Iris pigment epithelial cell (primary cell): ENCODE results near the genes SOWAHC, LIMS3 and MERTK.

DNA sequence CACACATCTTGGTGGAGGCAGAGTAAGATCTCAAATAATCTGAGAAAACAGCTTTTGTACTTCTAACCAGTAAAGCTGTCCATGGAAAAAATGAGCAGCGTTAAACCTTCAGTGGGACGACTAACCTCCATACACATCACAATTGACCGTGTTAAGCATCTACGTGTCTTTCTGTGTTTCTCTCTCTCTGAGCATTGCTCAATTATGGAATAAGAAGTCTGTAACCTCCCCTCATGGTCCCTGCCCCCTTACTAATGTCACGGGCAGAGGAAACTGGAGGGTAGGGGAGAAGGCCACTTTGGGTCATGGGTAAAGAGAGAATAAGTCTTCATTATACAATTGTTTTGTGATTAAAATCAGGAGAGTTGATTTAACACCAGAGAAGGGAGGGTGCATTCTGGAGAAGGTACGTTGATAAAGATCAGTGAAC lies 86.0 kb downstream of the SH3RF3 start:
- RRBS = no CpG with 5 or more reads among the region's 6 CpGs

GRCh38 chr2:109217555-109217754 lies 88.5 kb downstream of the SH3RF3 start:
- RRBS = 0% methylated on average over 1 of the region's 3 CpGs

GRCh38 chr2:109242089-109243361 lies 113.5 kb downstream of the SH3RF3 start:
- RRBS = no CpG with 5 or more reads among the region's 20 CpGs

DNA sequence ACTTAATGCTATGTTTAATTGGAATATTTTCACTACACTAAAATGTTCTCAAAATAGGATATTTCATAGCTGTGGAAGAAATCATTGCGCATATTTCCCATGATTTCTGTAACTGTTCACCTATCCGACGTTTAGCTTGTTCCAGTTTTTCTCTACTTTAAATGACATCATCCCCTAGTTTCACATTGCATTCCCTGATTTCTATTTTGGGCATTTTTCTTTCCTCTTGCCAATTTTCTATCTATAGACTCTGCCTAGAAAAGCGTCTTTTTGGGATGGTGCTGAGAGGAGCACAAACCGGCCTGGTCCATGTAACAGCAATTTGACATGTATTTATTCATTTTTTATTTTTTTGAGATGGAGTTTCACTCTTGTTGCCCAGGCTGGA lies 163.4 kb downstream of the SH3RF3 start:
- RRBS = no CpG with 5 or more reads among the region's 5 CpGs

DNA sequence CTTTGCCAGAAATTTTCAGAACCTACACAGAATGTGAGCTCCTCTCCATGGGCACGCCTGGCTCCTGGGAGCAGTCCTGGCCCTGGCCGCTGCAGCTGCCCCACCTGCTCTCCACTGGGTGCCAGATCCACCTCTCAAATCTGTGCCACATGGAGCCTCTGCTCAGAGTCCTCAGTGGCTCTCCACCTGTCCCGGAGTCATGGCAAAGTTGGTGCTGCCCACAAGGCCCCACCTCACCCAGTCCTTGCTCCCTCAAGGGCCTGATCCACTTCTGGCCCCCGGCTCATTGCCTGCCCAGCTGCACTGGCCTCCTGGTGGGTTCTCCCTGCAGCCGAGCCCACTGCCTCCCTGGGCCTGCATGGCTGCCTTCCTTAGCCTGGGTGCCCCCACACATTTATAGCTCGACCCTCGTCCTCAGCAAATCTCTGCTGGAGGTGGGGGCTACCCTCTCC lies 223.9 kb downstream of the SH3RF3 start:
- RRBS = 96% methylated on average over 2 of the region's 7 CpGs

DNA sequence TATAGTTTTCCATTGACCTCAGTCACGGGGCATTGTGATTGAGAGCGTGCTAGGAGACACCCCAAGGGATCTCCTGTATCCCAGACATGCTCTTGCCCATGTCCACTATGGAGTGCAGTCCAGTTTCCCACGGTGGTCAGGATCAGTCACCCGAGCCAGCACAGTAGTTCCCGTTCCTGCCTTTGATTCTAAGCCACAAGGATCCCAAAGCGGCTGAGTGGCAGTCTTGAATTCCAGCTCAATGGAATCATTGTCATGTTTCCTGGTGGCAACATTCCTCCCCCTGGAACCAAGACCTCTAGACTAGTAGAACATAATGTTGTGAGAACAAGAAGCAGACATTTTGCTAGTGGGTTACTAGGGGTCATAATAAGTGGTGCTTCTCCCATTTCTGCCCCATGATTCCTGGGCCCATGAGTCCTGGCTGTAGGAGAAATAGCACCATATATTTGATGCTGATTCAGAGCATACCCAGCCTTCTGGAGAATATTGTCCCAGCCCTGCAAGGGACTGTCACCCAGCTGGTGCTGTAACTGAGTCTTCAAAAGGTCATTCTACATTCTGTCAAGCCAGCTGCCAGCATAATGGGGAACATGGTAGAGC lies 154.2 kb downstream of the SEPTIN10 start:
- RRBS = no CpG with 5 or more reads among the region's 6 CpGs

GRCh38 chr2:109497339-109497807 lies 116.4 kb downstream of the SEPTIN10 start:
- RRBS = no CpG with 5 or more reads among the region's 10 CpGs

DNA sequence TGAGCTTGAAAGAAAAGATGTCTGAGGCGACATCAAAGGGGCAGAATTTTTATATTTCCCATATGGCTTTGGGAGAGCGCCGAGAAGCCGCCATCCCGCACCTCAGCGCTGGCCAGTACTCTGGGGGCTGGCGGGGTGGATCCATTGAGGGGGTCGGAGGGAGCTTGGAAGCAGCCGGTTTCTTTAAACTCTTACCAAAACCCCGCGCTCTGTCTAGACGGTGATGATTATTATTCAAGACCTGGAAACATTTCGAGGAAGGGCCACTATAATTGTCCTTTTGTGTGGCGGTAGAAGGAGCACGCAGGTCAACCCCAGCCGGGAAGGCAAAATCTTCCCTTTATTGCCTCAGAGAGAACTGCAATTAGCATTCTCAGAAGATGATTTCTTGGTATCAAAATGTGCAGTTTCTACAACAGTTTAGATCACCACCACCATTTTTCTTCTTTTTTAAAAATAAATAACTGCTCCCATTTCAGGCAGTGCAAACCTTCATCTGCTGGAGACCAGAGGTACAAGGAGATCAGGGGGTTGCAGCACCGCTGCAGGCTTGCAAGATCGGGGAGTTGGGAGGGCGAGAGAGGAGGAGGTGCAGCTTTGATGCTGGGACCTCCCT lies 111.2 kb downstream of the SEPTIN10 start:
- RRBS = no CpG with 5 or more reads among the region's 19 CpGs

DNA sequence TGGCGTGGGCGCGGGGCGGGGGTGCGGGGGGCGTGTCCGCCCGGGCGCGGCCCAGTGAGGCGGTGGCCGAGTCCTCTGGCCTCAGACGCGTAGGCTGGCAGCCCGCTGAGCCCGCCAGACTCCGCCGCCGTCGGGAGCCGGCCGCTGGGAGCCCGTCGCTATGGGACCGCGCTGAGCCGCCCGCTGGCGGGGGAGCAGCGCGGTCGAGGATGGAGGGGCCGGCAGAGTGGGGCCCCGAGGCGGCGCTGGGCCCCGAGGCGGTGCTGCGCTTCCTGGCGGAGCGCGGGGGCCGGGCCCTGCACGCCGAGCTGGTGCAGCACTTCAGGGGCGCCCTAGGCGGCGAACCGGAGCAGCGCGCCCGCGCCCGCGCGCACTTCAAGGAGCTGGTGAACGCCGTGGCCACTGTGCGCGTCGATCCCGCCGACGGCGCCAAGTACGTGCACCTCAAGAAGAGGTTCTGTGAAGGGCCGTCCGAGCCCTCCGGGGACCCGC lies at the start of gene SOWAHC:
SOWAHC (plus strand) TSS at position 84 of the 492 bp plus-strand sequence.
- RRBS = 2% methylated on average over 39 of the region's 70 CpGs

GRCh38 chr2:109898446-109898960 lies at the start of gene LIMS3:
TSS of gene LIMS3 (plus strand) at chr2:109898688.
- RRBS = no CpG with 5 or more reads among the region's 17 CpGs

- RRBS = no CpG with 5 or more reads among the region's 4 CpGs
These were observed 34.0 kb upstream of the MALL start for GRCh38 chr2:110149643-110149938.

- RRBS = no CpG with 5 or more reads among the region's 5 CpGs
These were observed 91.2 kb upstream of the BCL2L11 start for GRCh38 chr2:111029414-111030056.

GRCh38 chr2:111032483-111033476 lies 87.9 kb upstream of the BCL2L11 start:
- RRBS = no CpG with 5 or more reads among the region's 11 CpGs

DNA sequence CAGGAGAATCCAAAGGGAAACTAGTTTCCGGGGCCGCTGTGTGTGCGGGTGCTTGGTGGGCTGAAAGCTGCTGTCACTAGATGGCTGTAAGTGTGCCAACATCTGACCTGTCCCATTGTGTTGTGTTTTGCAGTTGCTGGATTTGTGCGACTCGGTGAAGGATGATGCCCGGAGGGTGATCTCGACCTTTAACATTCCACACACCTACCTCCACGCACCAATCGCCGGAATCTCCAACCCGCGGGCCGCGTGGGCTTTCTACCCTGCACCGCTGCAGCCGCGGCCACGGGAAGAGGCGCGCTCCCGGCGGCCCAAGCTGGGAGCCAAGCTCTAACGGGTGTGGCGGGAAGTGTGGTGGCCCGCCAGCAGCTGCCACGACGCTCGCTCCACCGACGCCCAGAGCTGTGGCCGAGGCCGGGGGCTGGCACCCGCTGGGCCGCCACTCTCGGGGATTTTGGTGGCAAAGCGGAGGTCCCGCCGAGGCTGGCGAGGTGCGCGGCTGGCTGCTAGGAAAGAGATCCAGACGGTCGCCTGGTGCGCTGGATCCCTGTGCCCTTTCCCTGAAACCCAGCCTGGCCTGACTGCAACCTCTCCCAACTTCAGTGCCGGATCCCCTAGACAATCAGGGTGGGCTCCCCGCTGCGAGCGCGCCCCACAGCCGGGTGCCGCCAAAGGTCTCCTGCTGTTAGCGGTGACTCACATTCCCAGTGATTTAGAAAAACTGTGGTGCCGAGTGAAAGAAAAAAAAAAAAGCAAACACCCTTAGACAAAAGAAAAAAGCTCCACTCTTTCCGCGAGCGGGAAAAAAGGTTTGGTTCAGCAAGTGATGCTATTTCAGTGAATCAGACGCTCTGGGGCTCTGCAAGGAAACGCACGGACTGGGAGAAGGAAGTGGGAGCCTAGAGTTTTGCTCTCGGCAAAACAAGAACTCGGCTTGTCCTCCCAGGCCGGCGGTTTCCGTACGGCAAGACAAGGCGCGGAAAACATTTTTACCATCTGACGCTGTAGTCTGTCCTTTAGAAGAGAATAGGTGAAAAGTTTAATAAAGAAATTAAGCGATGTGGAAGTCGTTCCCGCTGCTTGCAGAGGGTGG lies 2.9 kb upstream of the BCL2L11 start:
- RRBS = 4% methylated on average over 20 of the region's 71 CpGs

DNA sequence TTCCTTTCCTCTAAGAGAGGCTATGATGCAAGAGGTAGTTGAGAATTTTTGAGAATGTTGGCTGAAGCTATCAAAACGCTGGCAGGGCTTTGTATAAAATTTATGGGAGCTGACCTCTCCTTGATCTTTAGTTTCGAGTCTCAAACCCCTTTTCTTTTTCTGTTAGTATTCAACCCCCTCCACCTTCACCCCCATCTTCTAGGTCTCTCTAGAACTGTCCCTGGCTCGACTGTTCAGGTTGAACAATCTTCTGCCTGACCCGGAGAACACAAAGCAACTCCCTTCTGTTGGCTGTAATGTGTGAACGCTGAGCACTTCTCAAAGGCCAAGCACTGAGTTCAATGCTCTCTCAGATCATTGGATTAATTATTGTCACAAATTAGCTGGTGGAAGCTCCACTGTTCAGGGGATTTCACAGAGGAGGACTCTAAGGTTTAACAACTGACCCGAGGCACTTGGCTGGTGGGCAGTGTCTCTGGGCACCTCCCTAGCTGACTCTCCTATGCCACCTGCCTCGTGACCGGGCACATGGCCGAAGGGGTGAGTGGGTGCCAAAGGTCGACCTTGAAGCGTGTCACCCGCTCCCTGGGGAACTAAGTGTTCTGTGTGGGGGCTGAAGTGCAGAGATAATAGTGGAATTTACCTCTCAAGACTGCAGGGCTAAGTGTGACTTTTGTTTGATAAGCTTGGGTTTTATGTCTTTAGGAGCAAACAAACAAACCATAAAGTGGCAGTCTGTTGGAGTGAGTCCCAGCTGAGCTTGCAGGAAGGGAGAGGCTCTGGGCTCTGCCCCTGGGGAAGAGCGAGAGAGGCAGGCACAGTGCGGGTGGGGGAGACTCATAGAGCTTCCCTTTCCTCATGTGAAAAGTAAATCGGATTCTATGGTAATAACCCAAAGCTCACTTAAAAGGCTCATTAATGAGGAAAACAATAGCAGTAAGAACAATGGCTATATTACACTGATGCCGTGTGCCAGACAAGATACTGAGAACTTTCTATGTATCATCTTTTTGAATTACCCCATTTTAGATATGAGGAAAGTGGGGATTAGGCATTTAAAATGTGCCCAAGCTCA lies 64.8 kb downstream of the BCL2L11 start:
- RRBS = no CpG with 5 or more reads among the region's 16 CpGs

- RRBS = no CpG with 5 or more reads among the region's 9 CpGs
These were observed 75.7 kb downstream of the BCL2L11 start for GRCh38 chr2:111196269-111197017.

DNA sequence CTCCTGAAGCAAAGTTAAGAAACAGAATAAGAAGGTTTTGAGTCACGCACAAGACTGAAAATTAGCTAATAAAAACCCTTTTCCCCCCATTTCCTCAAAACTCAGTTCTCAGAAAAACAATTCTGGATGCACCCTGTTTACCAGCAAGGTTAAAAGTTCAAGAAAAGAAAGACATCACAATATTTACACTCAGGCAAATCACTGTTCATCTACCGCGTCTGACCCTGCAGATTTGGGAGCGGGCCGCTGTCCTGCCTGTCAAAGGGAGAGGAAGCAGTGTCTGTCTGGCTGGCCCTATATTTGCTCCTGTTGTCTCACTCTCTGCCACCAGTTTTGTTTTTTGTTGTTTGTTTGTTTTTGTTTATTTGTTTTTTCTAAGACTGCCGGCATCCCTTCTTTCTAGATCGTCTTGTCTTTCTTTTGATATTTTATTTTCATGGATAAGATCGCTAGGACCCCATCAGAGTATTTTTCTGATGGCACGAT lies 299.4 kb downstream of the BCL2L11 start:
- RRBS = no CpG with 5 or more reads among the region's 9 CpGs

DNA sequence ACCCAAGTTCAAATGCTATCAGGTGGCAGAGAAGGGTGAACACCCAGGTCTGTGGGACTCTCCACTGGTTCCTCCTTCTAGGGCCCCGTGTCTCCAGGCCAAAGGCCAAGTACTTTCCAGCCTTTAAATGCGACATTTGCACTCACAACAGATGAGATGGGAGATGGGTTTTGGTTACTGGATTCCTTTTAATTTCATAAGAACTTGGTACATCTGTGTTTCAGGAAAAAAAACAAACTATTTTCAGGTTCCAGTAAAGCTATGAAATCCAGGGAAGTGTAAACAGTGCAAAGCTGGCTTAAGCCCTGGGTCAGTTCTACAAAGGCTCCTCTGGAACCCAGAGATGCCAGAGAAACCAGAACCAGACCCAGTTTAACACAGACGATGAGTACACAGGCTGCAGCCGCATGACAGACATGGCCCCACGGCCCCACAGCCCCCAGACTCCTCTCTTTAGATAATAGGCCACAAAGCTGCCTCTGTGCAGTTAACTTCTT lies 361.6 kb downstream of the ANAPC1 start:
- RRBS = no CpG with 5 or more reads among the region's 5 CpGs

- RRBS = no CpG with 5 or more reads among the region's 6 CpGs
These were observed 221.0 kb downstream of the ANAPC1 start for GRCh38 chr2:111662934-111663406.

DNA sequence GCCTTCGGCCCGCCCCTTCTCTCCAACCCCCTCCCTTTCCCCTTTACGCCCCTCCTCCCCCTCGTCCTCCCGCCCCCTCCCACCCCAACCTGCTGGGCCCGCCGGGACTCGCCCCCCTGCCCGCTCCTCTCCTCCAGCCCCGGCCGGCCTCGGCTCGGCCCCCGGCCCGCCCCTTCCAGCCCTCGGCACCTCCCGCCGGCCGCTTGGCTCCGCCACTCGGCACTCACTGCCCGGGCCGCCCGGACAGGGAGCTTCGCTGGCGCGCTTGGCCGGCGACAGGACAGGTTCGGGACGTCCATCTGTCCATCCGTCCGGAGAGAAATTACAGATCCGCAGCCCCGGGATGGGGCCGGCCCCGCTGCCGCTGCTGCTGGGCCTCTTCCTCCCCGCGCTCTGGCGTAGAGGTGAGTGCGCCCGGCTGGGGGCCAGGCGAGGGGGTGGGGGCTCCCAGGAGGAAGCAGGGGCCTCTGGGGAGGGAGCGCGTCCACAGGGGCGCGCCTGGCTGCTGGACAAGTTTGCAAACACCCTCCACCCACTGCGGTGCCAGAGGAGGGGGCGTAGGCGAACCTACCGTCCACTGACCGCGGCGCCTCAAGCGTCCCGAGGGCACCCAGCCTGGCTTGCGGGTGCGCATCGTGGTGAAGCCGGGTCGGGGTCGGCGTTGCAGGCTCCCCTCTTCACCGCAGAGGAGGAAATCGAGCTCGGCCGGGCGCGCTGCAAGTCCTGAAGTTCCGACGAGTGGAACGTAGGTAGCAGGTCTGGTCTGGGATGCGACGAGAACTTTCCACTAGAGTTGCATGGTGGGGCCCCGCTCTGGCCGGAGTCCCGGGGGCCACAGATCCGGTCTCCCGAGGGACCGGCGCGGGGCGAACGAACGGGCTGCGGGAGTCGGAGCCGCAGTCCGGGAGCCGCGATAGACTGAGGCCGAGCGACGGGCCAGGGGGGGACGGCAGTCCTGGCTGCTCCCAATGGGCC lies at the start of gene MERTK:
MERTK (plus strand) TSS at position 215 of the 975 bp plus-strand sequence.
- RRBS = 2% methylated on average over 37 of the region's 96 CpGs